ENCODE measurements around a stretch of chr2.

GRCh38 chr2:25233770-25234531, 65.6 kb upstream of the POMC start:
- PRO-cap, 3 experiments, result no peak in any of the 3 experiments
- RAMPAGE, long total RNA, result no peak
- RRBS, 2 experiments, result 92 to 93% methylated on average over 2 to 5 of the region's 18 CpGs

DNA sequence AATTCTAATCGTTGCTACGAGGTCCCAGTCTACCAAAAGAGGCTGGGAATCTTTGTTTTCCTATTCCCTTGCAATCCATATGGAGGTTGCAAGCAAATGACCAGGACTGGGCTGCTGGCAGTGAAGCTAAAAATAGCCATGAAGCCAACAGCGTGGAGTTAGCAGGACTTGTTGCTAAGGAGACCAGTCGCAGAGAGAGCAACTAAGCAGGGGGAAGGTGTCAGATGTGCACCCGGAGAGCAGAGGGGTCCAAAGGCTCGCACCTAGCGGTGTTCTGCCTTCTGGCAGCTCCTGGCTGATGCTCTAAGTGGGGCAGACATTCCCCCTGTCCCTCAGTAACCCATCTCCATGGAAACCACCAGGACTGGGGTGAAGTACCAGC, 84.7 kb downstream of the DNMT3A start:
- PRO-cap, 3 experiments, result no peak in any of the 3 experiments
- RAMPAGE, long total RNA, result no peak
- RRBS, 2 experiments, result no CpG with 5 or more reads among the region's 7 CpGs

DNA sequence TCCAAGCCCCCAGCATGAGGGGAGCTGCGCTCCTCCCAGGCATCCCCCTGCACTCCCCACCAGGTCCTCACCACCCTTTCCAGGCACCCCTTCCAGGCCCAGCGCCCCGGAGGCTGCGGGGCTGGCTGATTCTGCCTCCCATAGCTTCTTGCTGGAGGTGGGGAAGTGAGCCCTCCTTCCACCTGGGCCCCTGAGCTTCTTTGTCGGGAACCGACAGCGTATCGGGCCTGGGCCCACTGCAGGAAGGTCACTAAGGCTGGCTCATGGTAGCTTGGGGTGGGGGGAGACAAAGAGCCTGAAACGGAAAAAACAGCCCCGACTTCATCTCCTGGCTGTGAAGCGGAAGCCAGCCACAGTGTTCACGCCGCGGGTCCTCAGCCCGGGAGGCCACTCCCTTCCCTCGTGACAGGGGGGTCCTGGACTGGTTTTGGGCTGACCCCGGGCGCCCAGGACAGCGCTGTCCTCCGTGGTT, 65.2 kb downstream of the DNMT3A start:
- PRO-cap, 3 experiments, result no peak in any of the 3 experiments
- RAMPAGE, long total RNA, result no peak
- RRBS, 2 experiments, result 32 to 36% methylated on average over 6 of the region's 20 CpGs

- PRO-cap, 3 experiments, result no peak in any of the 3 experiments
- RAMPAGE, long total RNA, result no peak
- RRBS, 2 experiments, result no CpG with 5 or more reads among the region's 10 CpGs
These were observed 25.4 kb downstream of the DNMT3A start for GRCh38 chr2:25316297-25316762.

DNA sequence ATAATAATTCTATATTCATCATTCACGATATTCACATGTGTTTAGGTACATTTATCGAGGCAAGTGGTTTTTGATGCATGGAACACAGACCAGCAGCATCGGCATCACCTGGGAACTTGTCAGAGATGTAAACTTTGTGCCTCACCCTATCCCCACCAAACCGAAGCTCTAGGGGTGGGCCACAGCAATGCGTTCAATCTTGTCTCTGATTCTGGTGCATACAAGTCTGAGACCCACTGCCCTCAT, 78.1 kb upstream of the DNMT3A start:
- PRO-cap, 3 experiments, result no peak in any of the 3 experiments
- RAMPAGE, long total RNA, result no peak
- RRBS, 2 experiments, result no CpG with 5 or more reads among the region's 5 CpGs

DNA sequence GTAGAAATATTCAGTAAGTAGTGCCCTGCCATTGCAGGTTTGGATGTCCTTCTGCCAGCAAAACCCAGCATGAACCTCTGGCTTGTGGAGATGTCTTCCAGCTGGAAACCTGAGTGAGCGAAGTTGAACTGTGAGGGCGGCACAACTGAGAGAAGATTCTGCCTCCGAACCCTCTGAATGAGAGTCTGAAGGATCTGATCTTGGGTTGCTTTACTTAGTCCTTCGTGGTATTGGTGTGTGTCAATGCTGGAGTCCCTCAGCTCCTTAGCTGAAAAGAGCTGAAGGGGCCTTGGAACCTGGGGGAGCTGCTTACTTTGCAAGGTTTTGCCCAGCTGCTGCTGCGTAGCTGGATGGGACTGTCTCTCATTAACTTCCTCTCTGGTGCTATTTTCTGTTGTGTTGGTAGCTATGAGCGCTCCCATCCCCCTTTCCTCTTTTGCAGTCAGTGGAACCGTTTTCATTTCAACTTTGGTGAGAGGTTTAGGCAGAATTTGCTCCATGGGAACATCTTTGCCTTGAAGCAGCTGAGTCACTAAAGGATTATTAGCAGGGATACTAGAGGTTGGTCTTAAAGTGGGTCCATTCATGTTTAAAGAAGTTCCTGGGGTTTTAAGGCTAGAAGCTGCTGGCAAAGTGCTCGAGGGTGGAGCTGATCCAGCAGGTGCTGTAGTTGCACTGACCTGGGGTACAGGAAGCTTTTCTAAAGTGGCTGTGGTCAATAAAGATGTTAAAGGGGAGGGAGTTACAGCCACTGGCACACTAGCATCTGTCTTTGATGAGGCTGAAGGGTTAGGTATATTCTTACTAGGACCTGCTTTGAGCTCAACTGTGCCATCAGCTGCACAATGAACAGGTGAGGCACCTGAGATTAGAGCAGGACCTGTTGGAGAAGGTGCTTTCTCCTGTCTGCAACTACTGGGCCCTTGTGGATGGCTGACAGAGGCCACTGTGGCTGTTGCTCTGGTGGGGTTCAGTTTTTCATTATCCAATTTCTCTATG, 69.9 kb upstream of the DTNB start:
- PRO-cap, 3 experiments, result no peak in any of the 3 experiments
- RAMPAGE, long total RNA, result no peak
- RRBS, 2 experiments, result no CpG with 5 or more reads among the region's 8 CpGs

GRCh38 chr2:25877283-25877987, 852 bp downstream of the ASXL2 start:
- PRO-cap, 3 experiments, result peak in 2 of 3 experiments; most common plus-strand start chr2:25877571 (in 1); most common minus-strand start chr2:25877782 (in 1)
- RAMPAGE, long total RNA, result no peak
- RRBS, 2 experiments, result under 1 to 2% methylated on average over 18 to 20 of the region's 35 CpGs

DNA sequence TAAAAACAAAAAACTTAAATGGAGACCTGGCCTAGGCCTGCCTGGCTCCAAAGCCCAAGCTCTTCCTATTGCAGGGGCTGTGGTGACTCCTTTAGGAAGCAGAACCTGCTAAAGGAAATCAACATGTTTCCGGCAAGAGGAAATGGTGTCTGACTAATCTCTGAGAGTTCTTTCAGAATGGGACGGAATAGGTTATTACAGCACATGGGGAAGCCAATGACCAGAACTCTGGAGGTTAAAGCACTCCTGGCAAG, 21.4 kb downstream of the KIF3C start:
- PRO-cap, 3 experiments, result no peak in any of the 3 experiments
- RAMPAGE, long total RNA, result no peak
- RRBS, 2 experiments, result no CpG with 5 or more reads among the region's 2 CpGs

DNA sequence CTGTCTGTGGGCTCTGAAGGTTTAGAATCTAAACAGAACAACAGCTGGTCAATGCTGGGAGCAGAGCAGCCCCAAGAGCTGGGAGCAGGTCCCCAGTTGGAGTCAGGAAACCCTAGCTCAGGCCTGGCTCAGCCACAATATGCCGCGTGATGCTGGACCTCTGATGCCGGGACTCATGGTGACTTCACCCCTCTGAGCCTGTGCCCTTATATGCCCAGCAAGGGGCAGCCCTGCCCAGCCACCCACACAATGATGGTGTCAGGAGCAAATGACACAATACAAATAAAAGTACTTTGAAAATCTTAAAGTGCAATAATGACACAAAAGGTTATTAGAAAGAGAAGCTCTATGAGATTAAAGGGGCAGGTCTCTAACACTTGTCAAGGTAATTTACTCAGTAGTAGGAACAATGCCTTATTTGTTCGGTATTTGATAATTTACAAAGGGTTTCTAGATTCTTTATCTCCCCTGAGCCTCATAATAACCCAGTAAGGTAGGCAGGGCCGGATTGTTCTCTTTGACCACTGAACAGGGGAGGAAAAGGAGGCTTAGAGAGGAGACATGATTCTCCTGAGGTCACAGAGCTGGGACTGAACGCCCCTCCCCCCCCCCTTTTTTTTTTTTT, 18.3 kb upstream of the KIF3C start:
- PRO-cap, 3 experiments, result peak in 1 of 3 experiments; most common plus-strand start position 209 of the sequence (in 1); most common minus-strand start position 185 of the sequence (in 1)
- RAMPAGE, long total RNA, result no peak
- RRBS, 2 experiments, result no CpG with 5 or more reads among the region's 6 CpGs

DNA sequence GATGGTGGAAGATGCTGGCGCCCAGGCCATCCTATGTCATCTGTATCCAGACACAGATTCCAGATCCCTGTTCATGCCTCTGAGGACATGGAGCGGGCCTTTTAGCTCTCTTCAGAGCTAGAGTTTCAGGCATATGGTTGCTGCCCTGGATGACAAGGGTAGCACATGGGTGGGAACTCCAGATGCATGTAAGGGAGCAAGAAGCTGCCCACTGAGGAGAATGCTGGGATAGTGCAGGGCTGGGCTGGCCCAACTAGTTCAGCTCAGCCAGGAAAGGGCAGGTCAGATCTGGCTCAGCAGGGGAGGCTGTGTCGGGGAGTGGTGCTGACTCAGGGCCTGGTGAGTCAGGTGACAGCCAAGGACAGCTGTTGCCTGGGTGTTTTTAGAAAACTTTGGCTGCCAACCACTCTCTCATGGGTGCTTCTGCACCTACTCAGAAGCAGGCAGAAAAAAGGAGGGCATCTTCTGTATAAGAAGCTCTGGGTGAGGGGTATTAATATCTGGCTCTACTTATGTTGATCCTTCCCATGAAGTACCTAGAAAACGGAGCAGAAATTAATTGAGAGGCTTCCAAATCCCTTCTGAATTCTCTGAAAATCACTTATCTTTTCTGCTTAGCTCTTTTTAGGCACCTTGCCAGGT, 15.8 kb upstream of the RAB10 start:
- PRO-cap, 3 experiments, result no peak in any of the 3 experiments
- RAMPAGE, long total RNA, result no peak
- RRBS, 2 experiments, result no CpG with 5 or more reads among the region's 4 CpGs

- PRO-cap, 3 experiments, result no peak in any of the 3 experiments
- RAMPAGE, long total RNA, result no peak
- RRBS, 2 experiments, result no CpG with 5 or more reads among the region's 6 CpGs
These were observed 34.7 kb downstream of the RAB10 start for GRCh38 chr2:26068280-26069276.

DNA sequence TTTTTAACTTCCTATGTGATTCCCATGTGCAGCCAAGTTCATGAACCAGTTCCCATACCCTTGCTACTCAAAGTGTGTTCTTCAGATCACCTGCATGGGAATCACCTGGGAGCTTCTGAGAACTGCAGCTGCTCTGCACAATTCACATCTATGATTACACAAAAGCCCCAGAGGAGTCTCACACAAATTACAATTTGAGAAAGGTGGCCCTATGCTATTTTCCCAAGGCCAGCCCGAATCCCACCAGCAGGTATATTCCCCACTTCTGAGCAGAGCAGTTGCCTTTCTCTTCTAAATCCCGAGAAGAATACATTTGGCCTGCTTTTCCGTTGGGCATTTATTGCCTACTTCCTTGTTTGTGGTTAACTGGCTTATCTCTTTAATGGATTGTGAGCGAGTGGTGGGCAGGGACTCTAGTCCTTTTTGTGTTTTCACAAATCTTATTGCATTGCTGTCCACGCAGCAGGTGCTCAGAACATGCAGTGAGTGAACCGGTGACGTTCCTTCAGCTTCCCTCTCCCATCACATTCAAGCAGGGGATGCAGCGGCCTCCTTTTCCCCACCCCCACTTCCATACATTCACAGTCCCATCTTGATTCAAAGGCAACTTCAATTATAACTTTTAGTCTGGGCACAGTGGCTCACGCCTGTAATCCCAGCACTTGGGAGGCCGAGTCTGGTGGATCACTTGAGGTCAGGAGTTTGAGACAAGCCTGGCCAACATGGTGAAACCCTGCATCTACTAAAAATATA, 28.9 kb upstream of the GAREM2 start:
- PRO-cap, 3 experiments, result no peak in any of the 3 experiments
- RAMPAGE, long total RNA, result no peak
- RRBS, 2 experiments, result no CpG with 5 or more reads among the region's 10 CpGs

- PRO-cap, 3 experiments, result peak in 1 of 3 experiments; most common plus-strand start chr2:26246051 (in 1); most common minus-strand start chr2:26246002 (in 1)
- RAMPAGE, long total RNA, result no peak
- RRBS, 2 experiments, result no CpG with 5 or more reads among the region's 3 CpGs
These were observed 1.1 kb downstream of the HADHB start for GRCh38 chr2:26245685-26246397.

- PRO-cap, 3 experiments, result peak in 3 of 3 experiments; most common plus-strand start chr2:26299055 (in 1); most common minus-strand start chr2:26298861 (in 3)
- RAMPAGE, long total RNA, result no peak
- RRBS, 2 experiments, result no CpG with 5 or more reads among the region's 24 CpGs
These were observed 47.0 kb upstream of the SELENOI start for GRCh38 chr2:26298835-26299365.

DNA sequence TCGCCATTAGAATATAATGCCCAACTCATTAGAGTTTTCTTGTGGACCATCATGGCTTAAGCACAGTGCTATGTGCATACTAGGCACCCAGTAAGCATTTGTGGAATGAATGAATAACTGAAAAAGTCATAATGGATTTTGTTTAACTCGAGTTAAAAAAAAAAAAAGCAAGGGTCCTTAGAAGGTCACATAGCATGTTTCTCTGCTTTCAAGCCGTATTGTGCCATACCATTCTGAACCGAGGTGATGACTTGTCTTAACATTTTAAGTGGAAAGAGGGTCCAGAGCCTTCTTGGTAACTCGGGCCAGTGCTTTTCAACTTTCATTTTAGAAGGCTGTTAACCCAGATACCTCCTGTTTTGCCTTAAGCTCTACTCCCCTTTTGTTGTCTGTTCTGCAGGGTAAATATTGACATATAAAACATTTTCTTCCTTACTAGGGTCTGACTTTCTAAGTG, 721 bp upstream of the ADGRF3 start:
- PRO-cap, 3 experiments, result no peak in any of the 3 experiments
- RAMPAGE, long total RNA, result no peak
- RRBS, 2 experiments, result no CpG with 5 or more reads among the region's 5 CpGs

DNA sequence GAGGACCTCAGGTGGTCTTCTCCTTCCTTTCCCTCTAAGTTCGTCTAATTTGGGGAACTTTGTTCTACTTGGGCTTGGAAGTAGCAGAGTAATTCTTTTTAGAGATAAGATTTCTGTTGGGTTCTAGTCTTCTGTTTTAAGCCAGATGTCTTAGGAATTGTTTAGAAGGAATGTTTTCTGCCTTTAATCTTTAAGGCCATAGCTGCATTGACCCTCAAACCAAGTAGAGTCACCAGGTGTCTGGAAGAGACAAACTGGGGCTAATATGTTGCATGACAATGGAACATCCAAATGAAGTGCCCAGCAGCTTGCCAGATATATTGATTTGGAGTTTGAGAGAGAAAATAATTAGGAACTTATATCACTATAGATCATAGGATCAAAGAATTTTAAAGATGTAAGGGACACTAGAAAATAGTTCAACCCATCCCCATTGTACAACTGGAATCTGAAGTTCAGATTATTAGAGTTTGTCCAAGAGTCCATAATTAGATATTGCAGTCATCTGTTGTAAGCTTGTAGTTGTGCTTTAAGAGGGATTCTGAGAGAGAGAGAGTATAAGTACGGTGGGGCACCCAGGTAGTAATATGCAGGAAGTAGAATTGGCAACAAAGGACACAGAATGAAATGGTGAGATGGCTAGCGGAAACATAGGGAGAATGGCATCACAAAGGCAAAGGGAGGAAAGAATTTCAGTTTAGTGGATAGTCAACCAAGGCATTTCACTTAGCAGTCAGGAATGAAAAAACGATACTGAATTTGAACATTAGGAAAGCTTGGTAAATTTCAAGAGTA, 19.8 kb upstream of the DRC1 start:
- PRO-cap, 3 experiments, result no peak in any of the 3 experiments
- RAMPAGE, long total RNA, result no peak
- RRBS, 2 experiments, result no CpG with 5 or more reads among the region's 4 CpGs

GRCh38 chr2:26605212-26605750, 35.9 kb downstream of the CIB4 start:
- PRO-cap, 3 experiments, result no peak in any of the 3 experiments
- RAMPAGE, long total RNA, result no peak
- RRBS, 2 experiments, result 41 to 50% methylated on average over 2 of the region's 8 CpGs

DNA sequence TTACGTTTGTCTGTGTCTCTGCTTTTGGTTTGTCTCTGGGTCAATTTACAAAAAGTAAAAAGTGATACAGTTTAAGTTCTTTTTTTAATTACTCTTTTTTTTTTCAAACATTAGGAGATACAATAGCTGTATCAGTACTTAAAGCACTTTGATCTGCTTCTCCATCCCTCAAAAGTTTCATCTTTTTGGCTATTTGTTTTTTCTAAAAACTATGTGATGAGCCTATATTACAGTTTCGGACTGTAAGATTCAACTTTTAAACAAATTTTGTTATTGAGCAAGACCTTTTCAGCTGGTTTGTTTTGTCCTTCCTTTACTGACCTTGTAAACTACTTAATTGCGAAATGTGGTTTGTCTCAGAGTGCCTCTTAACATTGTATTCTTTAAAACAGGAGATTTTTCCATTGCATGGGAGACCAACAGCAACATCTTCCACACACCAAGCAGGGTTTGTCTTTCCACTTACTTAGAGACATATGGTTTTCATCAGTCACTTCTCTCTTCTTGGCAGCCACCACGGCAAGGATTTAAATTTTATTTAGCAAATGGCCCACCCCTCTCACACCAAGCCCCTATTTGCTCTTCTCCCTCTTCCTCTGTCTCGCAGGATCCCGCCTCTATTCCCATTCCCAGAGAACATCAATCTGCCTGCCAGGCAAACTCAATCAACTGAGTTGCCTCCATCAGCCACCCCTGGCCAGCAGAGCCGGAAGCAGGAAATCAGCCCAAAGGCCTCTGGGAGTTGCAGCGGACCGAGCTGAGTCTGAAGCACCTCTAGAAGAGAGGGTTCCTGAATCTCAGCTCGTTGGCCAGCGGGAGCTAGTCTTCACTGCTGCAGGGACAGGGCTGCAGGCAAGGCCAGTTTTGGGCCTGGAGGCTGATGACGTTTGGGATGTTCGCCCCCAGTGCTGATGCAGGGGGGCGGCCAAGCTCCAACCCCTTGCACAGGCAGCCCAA, 11.2 kb upstream of the CIB4 start:
- PRO-cap, 3 experiments, result no peak in any of the 3 experiments
- RAMPAGE, long total RNA, result no peak
- RRBS, 2 experiments, result no CpG with 5 or more reads among the region's 14 CpGs

GRCh38 chr2:26720982-26721607, 28.6 kb downstream of the KCNK3 start:
- PRO-cap, 3 experiments, result no peak in any of the 3 experiments
- RAMPAGE, long total RNA, result no peak
- RRBS, 2 experiments, result no CpG with 5 or more reads among the region's 9 CpGs

DNA sequence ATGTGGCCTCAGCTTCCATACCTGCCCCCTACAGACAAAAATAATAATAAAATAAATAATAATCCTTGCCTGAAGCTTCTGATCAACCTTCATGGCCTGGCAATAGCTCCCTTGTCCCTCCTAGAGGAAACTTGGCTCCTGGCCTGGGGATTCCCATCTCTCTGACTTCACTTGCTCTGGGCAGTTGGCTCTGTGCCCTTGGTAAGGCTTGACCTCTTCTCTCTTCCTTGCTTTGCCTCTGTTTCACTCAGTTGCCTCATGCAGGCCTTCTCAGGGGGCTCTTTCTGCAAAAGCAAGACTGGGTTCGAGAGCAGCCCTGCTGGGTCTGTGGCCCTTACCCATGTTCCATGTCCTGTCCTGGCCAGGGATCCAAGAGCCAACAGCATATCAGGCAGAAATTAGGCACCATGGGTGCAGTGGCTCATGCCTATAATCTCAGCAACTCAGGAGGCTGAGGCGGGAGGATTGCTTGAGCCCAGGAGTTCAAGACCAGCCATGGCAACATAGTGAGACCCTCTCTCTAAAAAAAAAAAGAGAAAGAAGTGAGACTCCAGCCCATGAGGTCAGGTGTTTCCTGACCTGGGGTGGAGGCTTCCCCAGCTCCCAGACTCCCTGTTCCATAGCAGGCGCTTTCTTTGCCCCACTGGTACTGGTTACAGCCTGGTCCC, 7.3 kb downstream of the SLC35F6 start:
- PRO-cap, 3 experiments, result no peak in any of the 3 experiments
- RAMPAGE, long total RNA, result no peak
- RRBS, 2 experiments, result no CpG with 5 or more reads among the region's 3 CpGs

All from skeletal muscle tissue (tissue), 7 donors.